Sciatic nerve (tissue), 1 donor: ENCODE results near the gene CREB1.

GRCh38 chr2:205076630-205077570 is 531.6 kb downstream of the PARD3B start:
- PRO-cap: no peak

GRCh38 chr2:205090423-205091097 is 545.3 kb downstream of the PARD3B start:
- PRO-cap: no peak

DNA sequence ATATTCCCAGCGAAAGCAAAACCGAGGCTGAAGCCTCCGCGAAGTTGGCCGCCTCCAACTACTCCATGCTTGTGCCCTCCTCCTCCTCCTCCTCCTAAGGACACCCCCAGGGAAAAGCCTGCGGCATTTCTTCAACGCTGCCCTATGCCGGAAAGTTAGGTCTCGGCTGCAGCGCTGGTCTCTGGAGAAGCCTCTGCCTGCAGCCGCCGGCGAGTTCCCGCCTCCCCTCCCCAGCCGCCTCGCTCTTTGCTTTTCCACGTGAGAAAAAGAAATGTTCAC is 3.8 kb downstream of the NRP2 start:
- PRO-cap: no peak

DNA sequence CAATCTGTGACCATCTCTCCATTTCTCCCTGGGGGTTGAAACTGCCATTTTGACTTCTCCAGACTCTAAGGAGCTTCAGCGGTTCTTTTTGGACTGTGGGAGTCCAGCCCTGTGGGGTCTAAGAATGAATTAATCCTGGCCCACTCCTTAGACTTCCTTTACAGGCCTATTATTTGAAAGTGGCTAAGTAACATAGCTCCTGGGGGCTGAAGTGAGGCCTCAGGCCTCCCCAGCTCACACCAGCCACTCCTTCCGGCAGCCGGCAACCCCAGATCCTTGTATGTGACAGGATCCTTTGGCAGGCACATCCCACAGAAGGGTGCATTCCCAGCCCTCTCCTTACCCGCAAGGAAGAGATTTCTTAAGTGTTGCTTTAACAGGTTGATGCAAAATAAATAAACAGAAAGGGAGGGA is 32.4 kb downstream of the NRP2 start:
- PRO-cap: no peak

DNA sequence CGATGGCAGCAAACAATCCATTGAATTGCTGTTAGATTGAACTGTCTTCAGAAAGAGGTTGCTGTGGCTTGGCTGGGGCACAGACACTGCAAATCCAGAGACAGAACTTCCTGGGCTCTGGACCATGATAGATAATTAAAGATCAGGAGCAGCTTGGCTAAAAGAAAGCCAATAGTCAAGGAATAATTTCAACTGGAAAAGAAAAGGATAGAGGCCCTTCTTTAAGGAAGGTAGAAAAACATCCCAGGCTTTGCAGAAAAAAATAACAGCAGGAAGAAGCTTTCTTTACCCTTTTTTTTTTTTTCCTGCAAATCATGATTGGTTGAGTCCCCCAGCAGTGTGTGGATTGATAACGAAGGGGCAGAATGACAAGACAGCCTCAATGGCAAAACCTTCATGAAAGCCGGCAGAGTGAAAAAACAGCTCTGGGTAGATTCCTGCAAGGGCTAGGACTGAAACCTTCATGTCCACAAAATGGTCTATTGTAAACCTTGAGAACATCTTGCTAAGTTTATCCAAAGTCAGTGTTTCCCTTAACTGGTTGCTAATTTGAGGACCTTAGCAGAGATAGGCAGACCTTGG is 75.4 kb downstream of the NRP2 start:
- PRO-cap: no peak

DNA sequence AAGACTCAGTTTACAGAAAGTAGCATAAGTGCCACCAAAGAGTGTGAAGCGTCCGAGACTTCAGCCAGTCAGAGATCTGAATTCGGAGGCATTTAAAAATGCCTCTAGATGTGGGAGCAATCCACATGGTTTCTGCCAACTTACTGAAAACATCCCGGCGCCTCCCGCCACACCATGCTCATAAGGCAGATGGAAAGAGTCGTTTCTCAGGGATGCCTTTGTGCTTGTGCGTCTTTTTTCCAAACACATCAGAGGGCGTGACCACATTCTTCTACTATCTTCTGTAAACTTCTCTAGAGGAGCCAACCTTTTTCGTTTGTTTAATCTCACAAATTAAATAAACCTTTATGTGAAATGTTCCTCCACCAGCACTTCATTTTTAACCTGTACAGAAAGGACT is 88.8 kb downstream of the NRP2 start:
- PRO-cap: no peak

- PRO-cap: no peak
Measured at GRCh38 chr2:205902436-205903021, 183.4 kb downstream of the INO80D start.

- PRO-cap: no peak
Measured at GRCh38 chr2:205972071-205972590, 113.8 kb downstream of the INO80D start.

DNA sequence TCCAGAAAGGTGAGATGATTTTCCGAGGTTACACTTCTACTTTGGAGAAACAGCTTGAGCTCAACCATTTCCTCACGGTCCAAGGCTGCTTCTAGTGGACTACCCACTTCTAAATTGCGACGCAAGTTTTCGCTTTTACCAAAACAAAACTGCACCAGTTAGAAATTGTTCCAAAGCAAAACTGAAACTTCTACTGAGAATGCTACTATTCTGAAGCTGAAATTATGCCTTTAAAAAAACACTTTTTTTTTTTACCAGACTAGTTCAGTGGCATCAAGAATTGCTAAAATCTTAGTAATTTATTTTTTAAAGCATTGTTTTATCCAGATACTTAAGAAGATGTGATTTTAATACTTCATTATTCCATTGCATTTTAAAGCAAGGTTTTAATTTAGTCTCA is 101.5 kb downstream of the INO80D start:
- PRO-cap: no peak

GRCh38 chr2:205997155-205998386 is 88.4 kb downstream of the INO80D start:
- PRO-cap: no peak

DNA sequence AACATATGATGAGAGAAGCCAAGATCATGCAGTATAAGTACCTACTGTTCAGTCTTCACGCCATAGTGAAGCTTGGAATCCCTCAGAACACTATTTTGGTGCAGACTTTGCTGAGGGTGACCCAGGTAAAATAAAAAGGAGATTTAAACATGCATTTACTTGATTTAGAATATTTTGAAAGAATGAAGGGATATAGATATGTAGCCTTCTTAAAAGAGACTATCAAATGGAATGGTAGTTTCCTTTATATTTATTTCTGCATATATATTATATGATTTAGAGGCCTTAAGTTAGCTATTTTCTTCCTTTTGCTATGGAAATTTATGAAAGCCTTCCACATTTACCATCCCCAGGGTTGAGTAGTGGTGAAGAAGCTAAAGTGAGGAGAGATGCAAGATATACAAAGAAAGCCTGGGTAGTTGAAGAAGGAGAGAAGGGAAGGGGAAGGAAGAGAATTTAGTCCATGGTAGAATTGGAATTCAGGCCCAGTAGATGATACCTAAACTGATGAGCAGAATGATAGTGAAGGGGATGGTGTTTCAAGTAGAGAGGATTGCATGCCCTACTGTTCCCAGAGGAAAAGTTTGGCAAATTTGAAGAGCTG is 2.0 kb downstream of the FASTKD2 start:
- PRO-cap: no peak

DNA sequence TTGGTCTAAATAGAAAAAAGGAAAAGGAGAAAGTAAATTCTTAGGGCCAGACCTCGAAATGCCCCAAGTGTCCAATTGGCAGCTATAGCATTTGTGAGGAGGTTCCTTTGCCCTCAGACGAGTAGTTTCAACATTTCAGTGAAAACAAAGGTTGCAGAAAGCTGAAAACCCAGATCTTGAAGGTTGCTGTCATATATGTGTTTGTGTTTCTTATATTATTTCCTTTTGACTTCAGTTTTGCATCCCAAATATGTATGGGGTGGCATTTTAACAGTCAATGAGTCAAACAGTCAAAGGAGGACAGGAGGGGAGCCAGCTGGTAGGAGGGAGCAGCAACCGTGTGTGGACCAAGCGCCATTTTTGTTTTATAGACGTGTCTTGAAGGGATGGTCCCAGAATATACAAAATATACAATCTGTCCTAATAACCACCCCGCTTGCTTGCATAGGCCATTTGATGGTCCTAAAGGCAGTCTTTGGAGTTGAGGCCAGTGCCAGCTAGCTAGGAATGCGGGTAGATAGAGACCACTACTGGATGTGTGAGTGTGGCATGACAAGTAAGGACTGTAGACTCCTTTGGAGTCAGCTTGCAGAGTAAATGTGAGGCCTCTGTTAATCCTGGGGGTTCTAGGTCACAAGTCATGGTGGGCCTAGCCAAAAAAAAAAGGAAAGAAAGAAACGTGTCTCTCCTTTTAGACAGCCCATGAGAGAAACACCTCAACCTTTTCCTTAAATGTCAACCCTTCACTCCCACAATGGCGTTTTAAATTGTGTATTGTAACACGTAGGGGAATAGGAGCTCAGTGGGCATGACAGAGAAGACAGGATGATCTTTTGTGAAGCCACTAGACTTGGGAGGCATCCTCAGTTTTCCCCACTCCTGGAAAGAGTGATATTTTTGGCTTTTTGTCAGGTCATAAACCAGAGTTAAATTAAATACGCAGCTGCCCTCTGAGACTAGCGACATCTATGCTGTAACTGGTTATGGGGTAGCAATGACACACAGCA is 86.3 kb downstream of the KLF7 start:
- PRO-cap: no peak

DNA sequence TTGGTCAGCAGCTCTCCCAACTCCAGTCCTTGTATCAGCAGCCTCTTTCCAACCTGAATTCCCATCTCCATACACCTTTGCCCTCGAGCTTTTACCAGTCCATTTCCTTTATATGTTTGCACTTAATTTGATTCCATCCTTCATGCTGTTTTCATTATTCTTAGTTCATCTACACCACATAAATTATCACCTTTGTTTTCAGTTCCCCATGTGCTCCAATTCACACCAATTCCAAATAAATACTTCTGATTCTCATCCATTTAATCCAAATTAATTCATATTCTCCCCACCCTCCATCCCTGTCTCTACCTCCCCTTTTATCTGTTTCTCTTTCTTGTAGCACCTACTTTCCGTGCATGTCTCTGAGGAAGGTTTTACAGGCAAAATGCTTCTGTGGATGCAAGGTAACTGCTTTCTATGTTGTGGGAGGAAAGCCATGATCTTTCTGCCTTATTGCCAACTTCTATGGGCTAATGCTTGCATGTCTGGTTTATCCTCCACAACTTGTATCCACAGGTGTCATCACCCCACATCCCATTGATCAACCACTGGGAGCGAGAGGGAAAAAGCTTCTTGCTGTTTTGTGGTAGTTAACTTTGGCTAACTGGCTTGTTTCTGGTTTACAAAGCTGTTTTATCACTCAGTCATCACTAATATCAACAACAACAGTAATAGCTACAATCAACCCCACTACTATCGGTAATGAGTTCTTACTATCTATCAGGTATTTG is 44.9 kb downstream of the KLF7 start:
- PRO-cap: no peak

- PRO-cap: no peak
Measured at GRCh38 chr2:207149379-207149805, 16.4 kb downstream of the KLF7 start.

DNA sequence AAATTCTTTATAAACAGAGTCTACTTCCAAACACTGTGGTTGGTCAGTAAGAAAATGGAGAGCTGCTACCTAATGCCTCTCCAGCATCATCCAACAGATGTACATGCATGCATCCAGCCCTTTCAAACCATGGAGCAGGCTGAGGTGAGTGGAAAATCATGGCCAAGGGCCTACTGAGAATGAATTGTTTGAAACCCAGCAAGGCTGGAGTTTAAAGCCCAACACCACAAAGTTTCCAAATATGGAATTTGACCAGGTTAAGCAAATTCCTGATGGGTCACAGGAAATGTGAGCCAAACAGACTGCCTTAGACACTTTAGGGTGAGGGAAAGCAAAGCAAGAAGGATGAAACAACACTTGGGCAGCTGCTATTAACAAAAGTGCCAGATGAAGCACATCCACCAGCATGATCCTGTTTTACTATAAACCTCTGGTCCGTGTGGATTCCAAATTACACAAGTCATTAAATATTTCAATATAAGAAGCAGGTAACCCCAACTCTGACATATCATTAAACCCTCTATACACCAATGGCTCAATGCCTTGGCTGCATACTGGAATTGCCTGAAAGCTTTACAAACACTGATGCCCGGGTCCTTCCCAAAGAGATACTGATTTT is 9.3 kb downstream of the KLF7 start:
- PRO-cap: no peak

DNA sequence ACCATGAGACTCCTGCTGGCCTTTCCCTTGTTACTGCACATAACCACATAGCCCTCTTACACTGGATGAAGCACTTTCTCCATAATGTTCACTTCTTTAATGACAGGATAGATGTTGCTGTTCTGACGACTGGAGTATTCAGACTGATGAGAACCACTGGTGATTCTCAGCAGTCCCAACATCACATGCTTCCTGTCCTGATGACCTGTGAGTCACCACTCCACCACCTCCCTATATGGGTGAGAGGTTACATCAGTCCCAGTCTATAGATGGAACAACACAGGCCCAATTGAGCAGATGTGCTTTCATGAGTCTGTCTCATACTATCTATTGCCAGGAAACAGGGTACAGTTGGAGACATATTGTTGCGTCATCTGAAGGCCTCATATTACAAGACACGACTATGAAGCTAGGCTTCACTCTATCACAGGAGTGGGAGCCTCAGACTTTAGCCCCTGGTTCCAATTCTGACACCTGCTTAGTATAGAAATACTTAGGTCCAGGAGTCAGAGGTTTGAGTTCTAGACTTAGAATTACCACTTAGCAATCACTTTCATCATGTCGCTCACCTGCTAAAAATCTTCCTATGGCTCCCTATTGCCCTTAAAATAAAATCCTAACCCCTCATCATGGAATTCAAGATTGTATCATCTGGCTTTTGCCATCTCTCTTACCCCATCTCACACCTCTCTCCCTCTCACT is 145.8 kb upstream of the KLF7 start:
- PRO-cap: unidirectional peak, minus-strand start at position 140 of the sequence

DNA sequence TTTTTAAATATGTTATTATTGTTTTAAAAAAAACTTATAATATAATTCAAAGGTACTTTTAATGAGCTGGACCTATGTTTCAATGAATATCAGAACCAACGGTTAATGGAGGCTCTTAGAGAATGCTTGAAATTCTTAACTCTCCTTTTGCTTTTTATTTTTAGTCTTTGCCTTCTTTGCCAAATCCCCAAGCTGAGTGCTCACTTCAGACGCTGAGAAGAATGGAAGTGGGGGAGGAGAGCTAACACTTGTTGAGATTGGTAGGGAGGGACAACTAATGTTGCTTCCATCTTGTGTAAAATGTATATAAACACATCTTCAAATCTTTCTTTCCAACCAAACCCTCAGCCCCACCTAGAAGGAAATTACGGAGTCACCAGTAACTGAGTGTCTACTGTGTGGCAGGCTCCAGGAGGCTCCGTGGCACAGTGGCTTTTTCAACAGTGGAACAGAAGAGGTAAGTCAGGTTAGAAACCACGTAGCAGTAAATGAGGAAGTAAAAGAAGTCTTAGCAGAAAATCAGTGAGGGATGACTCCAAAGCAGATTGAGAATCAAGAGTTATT is 45.2 kb upstream of the CREB1 start:
- PRO-cap: no peak

GRCh38 chr2:207513869-207514415 is 15.8 kb upstream of the CREB1 start:
- PRO-cap: no peak

DNA sequence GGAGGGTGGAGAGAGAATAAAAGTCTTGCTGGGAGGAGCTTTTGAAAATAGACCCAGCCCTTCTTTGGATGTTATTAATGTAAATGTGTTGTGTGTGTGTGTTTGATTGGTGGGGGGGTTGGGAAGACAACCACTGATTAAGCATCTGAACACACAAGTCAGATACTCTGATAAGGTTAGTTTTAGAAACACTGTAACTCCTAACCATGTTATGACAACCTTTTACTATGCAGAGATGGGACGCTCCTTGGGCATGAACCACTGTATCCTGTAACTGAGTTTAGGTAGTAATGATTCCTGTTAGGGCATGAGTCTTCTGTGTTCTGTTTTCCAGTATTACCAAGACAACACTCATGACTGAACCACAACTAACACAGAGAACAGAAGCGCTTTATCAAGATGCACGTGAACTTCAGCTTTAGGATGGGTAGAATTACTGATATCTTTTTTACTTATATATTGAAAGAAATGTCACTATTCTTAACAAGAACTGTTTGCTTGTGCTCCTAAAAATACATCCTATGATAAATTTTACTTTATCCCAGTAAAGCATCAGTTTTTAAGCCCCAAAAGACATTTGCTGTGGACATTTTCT is 14.1 kb upstream of the CREB1 start:
- PRO-cap: no peak

DNA sequence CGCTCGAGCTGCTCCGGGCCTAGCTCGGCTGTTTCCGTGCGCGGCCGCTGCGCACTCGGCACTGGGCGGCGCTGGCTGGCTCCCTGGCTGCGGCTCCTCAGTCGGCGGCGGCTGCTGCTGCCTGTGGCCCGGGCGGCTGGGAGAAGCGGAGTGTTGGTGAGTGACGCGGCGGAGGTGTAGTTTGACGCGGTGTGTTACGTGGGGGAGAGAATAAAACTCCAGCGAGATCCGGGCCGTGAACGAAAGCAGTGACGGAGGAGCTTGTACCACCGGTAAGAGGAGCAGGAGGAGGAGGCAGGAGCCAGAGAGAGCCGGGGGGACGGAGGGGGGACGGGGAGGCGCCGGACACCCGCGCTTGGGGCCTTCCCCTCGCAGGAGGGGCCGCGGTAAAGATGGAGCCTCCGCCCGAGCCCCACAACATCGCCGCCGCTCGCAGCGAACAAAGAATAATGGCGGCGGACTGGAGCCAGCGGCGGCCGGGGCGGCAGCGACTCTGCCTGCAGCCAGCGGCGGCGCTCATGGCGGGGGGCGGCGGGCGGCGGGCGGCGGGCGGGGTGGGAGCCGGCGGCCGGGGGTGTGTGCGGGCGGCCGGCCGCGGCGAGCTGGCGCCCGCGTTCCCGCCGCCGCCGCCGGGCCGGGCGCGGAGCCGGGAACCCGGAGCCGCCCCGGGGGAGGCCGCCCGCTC is at the start of gene CREB1:
Gene CREB1, plus strand, starts transcription at position 100 of the 685 bp plus-strand sequence.
- PRO-cap: bidirectional peak, plus-strand start at position 124 of the sequence, minus-strand start outside the sequence; bidirectional peak, plus-strand start at position 363 of the sequence, minus-strand start at position 441 of the sequence